ENCODE measurements around a stretch of chr5.

DNA sequence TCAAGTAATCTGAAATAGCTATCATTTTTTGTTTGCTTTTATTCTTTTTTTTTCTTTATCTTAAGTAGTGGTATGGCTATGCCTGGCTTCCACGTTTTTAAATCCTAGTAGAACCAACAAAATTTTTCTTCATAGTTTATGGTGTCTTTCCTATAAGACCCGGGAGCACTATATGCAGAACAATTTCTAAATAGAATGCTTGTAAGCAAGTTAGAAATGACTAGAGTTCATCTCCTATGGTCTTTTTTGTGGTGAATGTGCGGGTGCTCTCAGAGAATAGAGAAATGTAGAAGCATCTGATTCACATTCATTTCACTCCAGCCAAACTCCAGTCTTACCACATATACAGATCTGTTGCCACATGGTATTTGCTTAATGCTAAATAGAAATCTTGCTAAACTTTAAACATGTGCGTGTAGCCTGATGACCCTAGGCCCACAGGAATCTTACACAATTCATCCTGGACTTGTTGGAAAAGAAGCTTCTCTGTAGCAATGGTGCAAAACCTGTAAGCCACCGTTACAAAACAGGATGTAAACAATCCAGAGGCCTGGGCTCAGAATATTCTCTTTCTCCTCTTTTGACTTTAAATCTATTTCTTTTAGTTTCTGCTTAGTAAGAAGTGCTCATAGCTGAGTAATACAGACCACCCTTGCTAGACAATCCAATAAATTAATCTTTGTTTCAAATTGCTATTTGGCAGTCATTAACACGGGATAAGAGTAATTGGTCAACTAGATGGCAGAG lies 135.2 kb downstream of the PCSK1 start:
- PRO-cap = no peak

DNA sequence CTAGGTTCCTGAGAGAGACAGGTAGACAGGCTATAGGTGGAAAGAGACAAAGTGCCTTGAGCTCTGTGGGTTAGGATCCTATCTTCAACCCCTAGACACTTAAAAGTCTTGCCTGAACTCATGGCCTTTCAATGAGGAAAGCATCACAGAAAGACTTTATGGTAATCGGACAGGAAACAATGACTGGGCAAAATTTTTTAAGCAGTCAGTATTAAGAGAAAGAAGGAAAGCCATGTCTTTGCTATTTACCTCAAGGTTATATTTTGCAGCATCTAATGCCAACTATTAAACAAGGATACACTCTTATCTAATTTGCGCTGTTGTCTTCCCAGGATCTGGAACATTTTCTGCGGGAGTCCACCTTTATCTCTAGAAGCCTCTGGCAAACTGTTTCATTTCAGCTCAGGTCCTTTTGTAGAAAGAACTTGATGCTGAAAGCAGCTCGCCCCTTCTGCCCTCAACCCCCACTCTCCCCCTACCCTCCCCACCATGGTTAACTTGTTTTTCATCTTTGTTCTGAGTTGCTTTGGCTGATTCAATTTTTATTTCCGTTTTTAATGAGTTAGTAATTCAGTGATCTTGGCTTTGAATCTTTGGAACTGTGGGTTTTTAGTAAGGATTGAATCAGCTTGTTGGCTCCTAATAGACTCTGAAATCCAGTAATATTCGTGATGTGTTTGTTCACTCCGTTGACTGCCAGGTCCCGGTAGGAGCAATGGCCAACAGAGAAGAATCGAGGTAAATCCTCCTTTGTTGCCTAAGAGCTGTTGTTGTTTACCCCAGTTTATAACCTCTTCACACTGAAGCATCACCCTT lies 93.0 kb downstream of the PCSK1 start:
- PRO-cap = no peak

GRCh38 chr5:96582273-96582876 lies 79.8 kb upstream of the CAST start:
- PRO-cap = no peak

GRCh38 chr5:96741230-96741716 lies 66.5 kb downstream of the ERAP1 start:
- PRO-cap = no peak

GRCh38 chr5:96776007-96776650 lies 31.6 kb downstream of the ERAP1 start:
- PRO-cap = no peak

- PRO-cap = no peak
Measured at GRCh38 chr5:96876970-96877695, 833 bp downstream of the ERAP2 start.

DNA sequence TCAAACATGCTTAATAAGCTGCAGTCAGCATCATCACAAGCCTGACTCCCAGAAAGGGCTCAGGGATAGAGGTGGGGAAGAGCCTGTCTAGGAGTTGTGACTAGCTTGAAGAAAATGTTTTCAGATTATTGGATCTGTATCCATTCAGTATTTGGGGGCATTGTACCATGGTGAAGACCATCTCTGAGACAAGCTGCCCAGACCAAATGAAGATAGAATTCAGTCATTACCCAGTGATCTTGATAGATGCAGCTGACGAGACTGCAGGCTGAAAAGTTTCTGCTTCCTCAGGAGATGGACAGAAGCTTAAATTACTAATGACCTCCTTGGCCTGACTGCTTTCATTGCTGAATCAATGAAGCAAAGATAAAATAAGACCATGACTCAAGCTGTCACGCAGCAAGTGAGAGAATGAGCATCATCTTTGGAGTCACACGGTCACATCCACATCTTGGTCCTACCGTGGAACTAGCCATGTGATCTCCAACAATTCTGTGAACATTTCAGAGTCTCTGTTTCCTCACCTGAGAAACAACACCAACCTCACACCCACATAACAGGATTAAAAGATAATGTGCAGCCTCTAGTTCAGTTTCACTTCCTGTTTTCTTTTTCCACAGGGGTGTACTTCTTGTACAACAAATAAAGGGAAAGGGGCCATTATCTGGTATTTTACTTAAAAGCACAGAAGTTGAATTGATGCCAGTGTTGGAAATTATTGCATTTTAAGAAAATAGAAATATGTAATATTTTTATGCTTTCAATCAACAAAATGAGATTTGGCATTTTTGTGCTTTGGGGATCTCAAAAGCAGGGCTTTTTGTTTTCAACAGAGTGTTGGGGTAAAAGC lies 9.6 kb downstream of the ERAP2 start:
- PRO-cap = no peak

GRCh38 chr5:98510001-98510831 lies 263.2 kb upstream of the RGMB start:
- PRO-cap = no peak

- PRO-cap = no peak
Measured at GRCh38 chr5:98774024-98774765, 732 bp downstream of the RGMB start.

- PRO-cap = no peak
Measured at GRCh38 chr5:98872425-98873149, 56.2 kb downstream of the CHD1 start.

DNA sequence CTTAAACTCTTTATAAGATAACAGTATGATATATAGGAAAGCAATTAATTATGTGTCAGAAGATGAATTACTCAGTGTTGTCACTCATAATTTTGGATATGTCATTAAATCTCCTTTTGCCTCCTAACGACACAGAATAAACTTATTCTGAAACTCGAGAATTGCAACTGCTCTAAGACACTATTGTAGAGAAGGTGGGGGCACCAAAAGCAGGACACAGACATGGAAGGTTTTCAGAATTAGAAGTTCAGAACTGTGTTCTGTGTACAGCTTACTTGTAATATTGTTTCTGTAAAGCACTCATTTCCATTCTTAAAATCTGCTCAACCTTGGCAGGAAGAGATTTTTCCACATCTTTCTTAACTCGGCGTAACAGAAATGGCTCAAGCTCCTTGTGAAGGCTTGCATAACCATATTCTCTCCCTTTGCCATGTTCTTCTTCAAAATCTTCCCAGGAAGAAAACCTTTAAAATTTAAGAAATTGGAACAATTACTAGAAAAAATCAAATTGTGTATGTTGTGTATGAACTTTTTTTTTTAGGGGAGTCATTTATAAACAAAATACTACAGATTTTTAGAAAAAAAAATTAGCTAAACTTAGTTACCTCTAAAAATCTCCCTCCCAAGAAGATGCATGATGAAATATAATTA lies 36.4 kb downstream of the CHD1 start:
- PRO-cap = no peak

DNA sequence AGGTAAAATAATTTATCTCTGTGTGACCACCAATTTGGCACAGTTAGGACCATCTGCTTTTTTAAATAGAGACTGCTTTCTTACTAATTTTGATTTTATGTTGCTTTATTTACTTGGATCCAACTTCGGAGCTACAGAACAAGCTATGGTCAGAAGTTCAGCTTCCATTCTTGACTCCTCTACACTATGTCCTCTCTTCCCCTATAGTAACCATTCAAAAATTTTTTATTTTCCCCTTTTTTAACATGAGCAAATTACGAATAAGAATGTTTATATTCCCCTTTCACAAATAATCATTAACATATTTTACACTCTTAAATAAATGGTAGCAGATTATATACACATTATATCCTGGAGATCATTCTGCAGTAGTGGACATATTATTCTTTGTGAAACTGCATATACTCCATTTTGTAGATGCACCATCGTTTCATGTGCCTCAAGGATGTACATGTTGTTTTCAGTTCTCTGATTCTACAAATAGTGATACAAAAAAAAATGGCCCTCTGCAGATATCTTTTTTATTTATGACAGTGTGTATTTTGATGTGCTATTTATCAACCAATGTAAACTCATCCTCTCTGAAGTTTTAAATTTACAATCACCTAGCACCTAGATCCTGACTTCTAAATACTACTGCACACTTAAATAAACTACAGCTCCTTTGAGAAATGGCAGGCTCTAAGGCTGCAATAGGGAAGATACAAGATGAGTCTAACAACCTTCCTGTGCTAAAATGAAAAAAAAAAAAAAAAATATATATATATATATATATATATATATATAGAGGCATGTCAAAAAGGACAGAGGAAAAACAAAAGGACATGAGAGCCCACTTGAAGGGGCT lies 18.2 kb downstream of the CHD1 start:
- PRO-cap = no peak

GRCh38 chr5:98927685-98928587 lies 871 bp downstream of the CHD1 start:
- PRO-cap = bidirectional peak, plus-strand start at chr5:98928202, minus-strand start at chr5:98927925; bidirectional peak, plus-strand start at chr5:98928537, minus-strand start at chr5:98928462

- PRO-cap = no peak
Measured at GRCh38 chr5:100657324-100657735, 122.2 kb downstream of the FAM174A start.

- PRO-cap = no peak
Measured at GRCh38 chr5:100898865-100899371, 4.2 kb downstream of the ST8SIA4 start.

DNA sequence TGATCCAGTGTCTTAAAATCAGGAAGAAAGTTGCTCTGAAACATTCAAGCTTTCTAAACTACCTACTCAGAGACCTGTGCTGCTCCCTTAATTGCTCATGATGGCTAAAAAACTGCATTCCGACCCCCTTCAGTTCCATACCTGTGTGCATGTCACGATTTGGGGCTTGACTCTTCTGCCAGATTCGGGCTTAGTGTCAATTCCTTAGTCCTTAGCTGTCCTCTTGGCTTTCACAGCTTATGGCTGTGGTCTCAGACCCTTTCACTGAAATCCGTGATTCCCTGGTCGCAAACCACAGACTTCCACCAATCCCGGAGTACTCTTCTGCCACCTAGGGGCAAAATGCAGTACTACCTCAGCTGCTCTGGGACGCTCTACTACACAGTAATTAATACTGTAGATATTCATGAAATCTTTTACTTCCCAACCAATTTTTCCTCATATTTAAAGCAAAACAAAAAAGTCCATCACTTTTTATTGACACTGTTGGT lies 617.6 kb downstream of the SLCO4C1 start:
- PRO-cap = no peak

GRCh38 chr5:102241720-102242165 lies 54.3 kb downstream of the SLCO4C1 start:
- PRO-cap = no peak

DNA sequence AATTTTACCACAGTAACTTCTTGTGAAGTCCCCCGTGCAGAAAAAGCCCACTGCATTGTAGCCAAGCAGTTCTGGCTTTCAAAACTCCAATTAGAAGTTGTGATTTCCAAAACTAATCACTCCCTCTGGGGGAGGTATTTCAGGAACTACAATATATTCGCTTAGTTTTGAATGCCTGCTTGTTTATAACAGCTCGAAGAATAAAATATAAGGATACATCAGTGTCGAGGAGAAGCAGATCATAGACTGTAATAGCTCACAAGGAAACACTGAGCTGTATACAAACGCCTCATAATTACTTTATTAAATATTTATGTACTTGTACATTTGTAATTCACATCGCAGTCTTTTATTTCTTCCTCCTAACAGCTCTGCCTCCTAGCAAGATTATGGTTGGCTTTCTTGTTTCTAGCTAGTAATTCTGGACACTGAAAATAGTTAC lies 111.3 kb downstream of the PAM start:
- PRO-cap = no peak

DNA sequence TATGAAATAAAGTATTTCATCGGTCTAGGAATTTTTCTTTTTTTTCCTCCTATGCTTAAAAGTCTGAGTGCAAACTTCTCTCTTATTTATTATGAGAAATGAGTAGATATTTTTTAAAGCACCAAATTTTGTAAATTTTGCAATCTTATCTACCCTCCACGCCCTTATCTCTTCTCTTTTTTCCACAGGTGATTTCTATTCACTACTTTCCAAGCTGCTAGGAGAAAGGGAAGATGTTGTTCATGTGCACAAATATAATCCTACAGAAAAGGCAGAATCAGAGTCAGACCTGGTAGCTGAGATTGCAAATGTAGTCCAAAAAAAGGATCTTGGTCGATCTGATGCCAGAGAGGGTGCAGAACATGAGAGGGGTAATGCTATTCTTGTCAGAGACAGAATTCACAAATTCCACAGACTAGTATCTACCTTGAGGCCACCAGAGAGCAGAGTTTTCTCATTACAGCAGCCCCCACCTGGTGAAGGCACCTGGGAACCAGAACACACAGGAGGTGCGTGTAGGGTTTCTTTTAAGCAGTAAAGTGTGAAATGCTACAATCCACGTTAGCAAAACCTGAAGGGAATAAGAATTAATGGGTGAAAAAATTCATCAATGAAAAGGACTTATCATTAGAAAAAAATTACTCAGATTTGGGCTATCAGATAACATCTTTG lies 145.9 kb downstream of the GIN1 start:
- PRO-cap = no peak

DNA sequence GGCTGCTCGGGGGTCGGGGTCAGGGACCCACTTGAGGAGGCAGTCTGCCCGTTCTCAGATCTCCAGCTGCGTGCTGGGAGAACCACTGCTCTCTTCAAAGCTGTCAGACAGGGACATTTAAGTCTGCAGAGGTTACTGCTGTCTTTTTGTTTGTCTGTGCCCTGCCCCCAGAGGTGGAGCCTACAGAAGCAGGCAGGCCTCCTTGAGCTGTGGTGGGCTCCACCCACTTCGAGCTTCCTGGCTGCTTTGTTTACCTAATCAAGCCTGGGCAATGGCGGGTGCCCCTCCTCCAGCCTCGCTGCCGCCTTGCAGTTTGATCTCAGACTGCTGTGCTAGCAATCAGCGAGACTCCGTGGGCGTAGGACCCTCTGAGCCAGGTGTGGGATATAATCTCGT lies 517.1 kb upstream of the NUDT12 start:
- PRO-cap = no peak

Data from cardiac septum (tissue), 1 donor.